Lower leg skin (tissue), 2 donors: ENCODE results near the gene HMGXB4.

- PRO-cap = unidirectional peak, plus-strand start at chr22:32529243; unidirectional peak, plus-strand start at chr22:32529514
- RAMPAGE, long total RNA, 2 experiments = no peak in any of the 2 experiments
These were observed 54.4 kb downstream of the FBXO7 start for GRCh38 chr22:32528764-32529713.

DNA sequence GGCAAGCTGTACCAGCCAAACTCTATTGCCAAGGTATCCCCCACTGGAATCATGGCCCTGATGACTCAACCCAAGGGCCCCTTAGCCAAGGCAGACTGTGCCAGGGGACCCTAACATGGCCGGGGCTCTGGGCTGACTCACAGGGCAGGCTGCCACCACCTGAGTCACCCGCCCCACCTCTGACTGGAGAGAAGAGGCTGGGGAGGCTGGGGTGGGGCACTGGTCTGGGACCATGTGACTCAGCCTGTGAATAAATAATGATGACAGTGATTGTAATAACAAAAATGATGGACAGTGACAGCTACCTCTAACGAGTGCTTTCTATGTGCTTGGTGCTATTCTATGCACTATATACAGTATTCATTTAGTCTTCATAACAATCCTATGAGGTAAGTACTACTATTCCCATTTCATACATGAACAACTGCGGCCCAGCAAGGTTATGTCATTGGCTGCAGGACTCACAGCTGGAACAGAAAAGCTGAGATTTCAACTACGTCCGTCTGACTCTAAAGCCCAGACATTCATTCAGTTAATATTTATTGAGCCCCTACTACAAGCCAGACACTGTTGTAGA, 84.2 kb downstream of the FBXO7 start:
- PRO-cap = bidirectional peak, plus-strand start at position 281 of the sequence, minus-strand start at position 181 of the sequence
- RAMPAGE, long total RNA, 2 experiments = no peak in any of the 2 experiments

- PRO-cap = no peak
- RAMPAGE, long total RNA, 2 experiments = no peak in any of the 2 experiments
These were observed 100.9 kb downstream of the FBXO7 start for GRCh38 chr22:32575417-32575996.

- PRO-cap = no peak
- RAMPAGE, long total RNA, 2 experiments = no peak in any of the 2 experiments
These were observed 109.3 kb downstream of the FBXO7 start for GRCh38 chr22:32583740-32584572.

- PRO-cap = no peak
- RAMPAGE, long total RNA, 2 experiments = no peak in any of the 2 experiments
These were observed 83.7 kb upstream of the TIMP3 start for GRCh38 chr22:32717691-32718374.

- PRO-cap = unidirectional peak, minus-strand start at chr22:32987202
- RAMPAGE, long total RNA, 2 experiments = no peak in any of the 2 experiments
These were observed 71.0 kb downstream of the SYN3 start for GRCh38 chr22:32986867-32987843.

GRCh38 chr22:33614264-33614706, 306.0 kb downstream of the LARGE1 start:
- PRO-cap = no peak
- RAMPAGE, long total RNA, 2 experiments = no peak in any of the 2 experiments

DNA sequence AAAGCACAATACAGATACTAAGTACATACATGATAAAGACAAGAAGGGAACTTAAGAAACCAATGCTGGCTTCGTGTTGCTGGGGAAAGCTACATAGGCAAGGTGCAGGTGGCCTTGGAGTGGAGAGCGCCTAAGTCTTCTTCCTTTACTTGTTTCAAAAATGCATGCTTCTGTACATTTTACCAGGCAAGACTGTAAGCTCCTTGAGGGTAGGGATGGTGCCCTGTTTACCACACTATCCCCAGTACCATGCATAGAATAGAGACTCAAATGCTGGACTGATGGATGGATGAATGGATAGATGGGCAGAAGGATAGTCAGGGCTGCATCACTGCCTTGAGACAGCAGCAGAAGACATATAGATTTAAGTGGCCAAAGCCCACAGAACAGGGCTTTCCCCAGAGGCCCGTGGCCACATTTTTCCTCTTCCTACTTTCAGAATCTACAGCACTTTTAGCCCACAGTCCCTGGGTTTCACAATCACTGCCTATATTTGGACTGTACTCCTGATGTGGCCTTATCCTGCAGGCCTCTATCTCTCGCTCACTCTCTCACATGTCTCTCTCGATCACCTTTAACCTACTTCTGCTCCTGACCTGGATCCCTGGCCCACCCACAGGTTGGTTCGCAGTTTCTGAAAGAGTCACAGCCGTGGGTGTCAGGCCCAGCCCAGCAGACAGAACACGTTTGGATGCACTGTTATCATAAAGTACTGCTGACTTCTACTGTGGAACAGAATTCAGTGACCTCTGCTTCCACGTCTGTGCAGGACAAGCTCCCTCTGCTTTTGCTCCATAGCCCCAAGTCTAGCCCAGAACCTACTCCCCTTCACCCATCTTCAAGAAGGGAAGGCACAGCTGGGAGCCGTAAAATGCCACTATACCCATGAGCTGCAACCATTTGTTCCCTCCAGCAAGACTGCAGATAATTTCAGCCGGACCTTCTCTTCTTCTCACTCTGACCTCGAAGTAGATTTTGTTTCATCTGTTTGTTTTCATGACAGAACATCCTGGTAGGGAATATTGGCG, 55.6 kb downstream of the LARGE1 start:
- PRO-cap = no peak
- RAMPAGE, long total RNA, 2 experiments = no peak in any of the 2 experiments

- PRO-cap = no peak
- RAMPAGE, long total RNA, 2 experiments = no peak in any of the 2 experiments
These were observed 134.0 kb upstream of the ISX start for GRCh38 chr22:34932007-34932377.

DNA sequence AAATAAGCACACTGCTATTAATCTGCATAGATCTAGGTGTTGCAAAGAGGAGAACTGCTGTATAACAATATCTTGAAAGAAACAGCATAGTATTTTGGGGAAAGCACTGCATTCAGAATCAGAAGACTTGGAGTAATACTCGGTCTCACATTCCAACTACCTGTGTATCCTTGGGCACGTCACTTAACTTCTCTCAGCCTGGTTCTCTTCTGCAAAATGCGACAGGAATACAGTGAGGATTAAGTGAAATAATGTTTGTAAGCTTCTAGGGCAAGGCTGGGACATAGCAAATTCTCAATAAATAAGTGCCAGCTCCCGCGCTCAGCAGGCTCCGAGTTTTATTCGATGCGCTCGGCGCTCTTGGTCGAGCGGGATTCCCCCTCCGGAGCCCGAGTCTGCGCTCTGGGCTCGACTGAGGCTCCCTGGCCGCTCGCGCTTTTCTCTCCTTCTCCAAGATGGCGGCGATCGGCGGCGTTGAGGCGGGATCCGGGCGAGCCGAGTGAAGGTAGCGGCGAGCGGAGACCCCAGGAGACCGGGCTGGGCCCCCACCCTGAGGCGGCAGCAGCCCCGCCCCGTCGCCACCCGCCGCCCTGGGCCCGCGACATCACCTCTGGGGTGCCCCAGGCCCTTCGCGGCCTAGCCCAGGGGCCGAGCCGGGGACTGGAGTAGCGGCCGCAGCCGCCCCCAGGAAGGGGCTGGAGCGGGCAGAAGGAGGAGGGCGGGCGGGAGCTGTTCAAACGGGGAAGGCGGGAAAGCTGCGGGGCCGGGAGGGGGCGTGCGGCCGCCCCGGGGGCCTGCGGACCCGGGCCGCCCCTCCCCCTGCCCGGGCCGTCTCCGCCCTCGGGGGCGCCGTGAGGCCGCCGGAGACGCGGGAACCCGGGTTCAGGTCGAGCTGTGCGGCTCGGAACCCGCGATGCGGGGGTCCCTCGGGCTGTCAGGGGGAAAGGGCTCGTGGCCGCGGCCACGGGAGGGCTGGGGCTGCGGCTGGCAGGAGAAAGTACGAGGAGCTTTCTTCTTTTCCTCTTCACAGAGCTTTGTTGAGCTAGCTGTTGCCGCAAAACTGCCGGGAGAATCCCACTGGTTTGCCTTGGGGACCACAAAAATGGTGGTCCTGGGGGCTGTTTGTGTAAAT, at the start of gene HMGXB4:
HMGXB4 (plus strand) TSS at position 441 of the 1,132 bp plus-strand sequence.
- PRO-cap = unidirectional peak, plus-strand start at position 453 of the sequence
- RAMPAGE, long total RNA, 2 experiments = start-site peak on the plus strand in 1 of 2 experiments, centred at position 450 of the sequence, 185 reads per replicate

GRCh38 chr22:35258185-35259003, 1.1 kb downstream of the HMGXB4 start:
- PRO-cap = no peak
- RAMPAGE, long total RNA, 2 experiments = no peak in any of the 2 experiments

DNA sequence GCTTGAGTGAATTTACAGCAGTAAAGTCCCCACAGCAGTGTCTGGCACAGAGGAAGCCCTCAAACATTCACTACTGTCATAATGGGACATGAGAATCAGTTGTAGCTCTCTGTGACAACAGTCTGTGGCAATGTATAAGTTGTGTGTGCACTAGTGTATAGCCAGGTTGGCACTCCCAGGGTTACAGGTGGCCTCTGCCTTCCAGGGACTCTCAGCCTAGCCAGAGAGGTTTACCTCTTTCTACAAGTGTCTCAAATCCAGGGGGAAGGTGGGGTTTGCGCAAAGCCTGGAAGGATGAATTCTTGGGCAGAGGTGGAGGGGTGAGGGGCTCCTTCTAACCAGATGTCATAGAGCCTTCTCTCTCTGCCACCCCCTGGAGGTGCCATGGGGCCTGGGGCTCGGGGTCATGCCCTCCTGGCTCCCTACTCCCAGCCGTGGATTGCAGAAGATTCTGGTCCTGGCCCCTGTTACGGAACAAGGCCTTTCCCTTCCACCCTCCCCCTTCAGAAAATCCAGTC, 6.6 kb downstream of the HMOX1 start:
- PRO-cap = no peak
- RAMPAGE, long total RNA, 2 experiments = no peak in any of the 2 experiments

- PRO-cap = no peak
- RAMPAGE, long total RNA, 2 experiments = no peak in any of the 2 experiments
These were observed 2.9 kb downstream of the MCM5 start for GRCh38 chr22:35402495-35403505.

DNA sequence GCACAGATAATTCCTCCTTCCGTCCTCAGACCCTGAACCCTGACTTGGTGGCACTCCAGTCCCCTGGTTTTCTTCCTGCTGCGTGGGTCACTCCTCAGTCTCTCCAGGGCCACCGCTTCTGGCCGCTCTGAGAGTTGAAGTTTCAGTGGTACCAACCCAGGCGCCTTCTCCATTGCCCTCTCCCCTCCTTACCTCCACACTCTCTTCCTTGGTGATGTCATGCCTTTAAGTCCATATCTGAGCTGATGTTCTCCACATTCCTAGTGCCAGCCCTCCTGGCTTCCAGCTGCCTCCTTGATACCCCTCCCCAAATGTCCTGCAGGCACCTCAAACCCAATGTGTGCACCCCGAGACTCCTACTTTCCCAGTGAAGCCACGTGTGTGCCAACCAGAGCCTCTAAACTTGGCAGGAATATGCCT, 54.4 kb upstream of the RASD2 start:
- PRO-cap = no peak
- RAMPAGE, long total RNA, 2 experiments = no peak in any of the 2 experiments

- PRO-cap = no peak
- RAMPAGE, long total RNA, 2 experiments = no peak in any of the 2 experiments
These were observed 42.5 kb upstream of the RASD2 start for GRCh38 chr22:35498209-35498476.

- PRO-cap = no peak
- RAMPAGE, long total RNA, 2 experiments = no peak in any of the 2 experiments
These were observed 1.2 kb downstream of the RASD2 start for GRCh38 chr22:35541793-35542366.

DNA sequence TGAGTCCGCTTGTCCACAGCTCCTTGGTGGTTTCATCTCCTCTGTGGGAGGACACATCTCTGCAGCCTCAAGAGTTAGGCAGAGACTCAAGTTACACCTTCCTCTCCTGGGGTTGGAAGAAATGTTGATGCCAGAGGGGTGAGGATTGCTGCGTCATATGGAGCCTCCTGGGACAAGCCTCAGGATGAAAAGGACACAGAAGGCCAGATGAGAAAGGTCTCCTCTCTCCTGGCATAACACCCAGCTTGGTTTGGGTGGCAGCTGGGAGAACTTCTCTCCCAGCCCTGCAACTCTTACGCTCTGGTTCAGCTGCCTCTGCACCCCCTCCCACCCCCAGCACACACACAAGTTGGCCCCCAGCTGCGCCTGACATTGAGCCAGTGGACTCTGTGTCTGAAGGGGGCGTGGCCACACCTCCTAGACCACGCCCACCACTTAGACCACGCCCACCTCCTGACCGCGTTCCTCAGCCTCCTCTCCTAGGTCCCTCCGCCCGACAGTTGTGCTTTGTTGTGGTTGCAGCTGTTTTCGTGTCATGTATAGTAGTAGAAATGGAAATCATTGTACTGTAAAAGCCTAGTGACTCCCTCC, 11.7 kb downstream of the RASD2 start:
- PRO-cap = no peak
- RAMPAGE, long total RNA, 2 experiments = no peak in any of the 2 experiments

GRCh38 chr22:35611559-35612464, 5.3 kb downstream of the MB start:
- PRO-cap = no peak
- RAMPAGE, long total RNA, 2 experiments = no peak in any of the 2 experiments

DNA sequence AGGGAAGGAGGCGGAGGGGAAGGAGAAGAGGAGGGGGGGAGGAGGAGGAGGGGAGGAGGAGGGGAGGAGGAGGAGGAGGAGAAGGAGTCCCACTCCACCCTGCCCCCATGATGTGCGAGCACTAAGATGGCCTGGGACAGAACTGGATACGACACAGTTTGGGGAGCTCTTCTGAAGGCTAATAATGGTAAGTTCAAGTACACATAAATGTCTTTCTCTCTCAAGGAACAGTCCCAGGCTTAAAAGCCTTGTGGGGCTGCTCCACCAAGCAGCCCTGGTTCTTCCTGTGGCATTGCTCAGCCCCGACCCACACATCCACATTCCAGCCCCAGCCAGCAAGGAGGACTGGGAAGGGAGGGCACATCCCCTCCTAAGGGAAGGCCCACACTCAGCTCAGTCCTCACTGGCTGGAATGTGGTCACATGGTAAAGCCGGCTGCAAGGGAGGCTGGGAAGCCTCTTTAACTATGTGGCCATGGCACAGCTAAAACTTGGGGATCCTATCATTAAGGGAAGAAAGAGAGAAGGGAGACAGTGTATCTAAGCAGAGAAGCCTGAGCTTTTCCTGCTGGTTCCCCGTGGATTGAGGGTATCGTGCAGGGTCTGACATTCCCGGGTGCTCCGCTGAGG, 13.3 kb upstream of the MB start:
- PRO-cap = no peak
- RAMPAGE, long total RNA, 2 experiments = no peak in any of the 2 experiments

- PRO-cap = no peak
- RAMPAGE, long total RNA, 2 experiments = no peak in any of the 2 experiments
These were observed 129.1 kb downstream of the APOL5 start for GRCh38 chr22:35846690-35847302.